ENCODE measurements around a stretch of chrX.

DNA sequence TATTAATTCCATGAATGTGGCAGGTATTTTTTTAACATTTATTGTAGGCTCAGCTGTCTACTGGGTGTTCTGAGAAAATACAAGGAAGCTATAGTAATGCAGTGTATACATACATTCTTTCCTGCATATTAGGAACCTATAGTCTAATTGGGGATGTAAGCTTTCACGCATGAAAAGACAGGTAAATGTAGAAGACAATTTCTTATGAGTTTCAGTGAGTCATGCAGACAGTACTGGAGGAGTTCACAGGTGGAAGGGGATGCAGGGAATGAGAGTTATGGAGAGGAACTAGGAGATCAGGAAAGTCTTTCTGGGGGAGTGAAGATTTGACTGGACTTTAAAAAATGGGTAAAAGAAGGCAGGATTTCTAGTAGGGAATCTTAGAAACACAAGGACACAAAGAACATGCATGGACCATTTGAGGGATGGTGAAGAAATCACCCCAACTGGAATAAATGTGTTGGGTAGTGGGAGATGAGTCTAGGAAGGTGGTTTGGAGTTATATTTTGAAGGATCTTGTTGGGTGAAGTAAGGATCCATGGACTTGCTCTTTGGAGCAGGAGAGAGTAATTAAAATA lies 94.1 kb downstream of the HEPH start:
- RAMPAGE, long total RNA: no peak
- RRBS: no CpG with 5 or more reads among the region's 1 CpG

DNA sequence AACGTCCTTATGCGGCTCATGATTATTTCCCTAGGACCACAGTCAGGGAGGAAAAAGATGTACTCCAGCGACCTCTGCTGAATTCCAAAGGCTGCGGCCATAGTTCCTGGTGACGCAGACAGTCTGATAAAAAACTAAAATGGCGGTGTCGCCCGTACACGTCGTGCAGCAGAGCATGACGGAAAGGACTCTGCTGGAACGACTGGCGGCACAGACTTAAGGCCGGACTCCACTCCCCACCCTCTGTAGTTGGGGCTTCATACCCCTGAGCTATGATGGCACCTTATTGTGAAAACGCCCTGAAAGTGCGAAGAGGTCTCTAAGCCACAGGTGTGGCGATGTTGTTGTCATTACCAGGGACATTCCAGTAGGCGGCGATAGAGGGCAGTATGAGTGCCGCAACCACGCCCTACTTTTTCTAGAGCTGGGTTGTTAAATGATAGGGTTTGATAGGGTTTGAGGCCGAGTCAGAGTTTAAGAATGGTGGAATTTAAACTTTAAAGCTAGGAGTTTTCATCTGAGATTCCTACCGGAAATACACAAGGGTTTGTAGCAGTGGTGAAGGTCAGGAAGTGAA lies 90.0 kb upstream of the EDA2R start:
- RAMPAGE, long total RNA: no peak
- RRBS: no CpG with 5 or more reads among the region's 23 CpGs

DNA sequence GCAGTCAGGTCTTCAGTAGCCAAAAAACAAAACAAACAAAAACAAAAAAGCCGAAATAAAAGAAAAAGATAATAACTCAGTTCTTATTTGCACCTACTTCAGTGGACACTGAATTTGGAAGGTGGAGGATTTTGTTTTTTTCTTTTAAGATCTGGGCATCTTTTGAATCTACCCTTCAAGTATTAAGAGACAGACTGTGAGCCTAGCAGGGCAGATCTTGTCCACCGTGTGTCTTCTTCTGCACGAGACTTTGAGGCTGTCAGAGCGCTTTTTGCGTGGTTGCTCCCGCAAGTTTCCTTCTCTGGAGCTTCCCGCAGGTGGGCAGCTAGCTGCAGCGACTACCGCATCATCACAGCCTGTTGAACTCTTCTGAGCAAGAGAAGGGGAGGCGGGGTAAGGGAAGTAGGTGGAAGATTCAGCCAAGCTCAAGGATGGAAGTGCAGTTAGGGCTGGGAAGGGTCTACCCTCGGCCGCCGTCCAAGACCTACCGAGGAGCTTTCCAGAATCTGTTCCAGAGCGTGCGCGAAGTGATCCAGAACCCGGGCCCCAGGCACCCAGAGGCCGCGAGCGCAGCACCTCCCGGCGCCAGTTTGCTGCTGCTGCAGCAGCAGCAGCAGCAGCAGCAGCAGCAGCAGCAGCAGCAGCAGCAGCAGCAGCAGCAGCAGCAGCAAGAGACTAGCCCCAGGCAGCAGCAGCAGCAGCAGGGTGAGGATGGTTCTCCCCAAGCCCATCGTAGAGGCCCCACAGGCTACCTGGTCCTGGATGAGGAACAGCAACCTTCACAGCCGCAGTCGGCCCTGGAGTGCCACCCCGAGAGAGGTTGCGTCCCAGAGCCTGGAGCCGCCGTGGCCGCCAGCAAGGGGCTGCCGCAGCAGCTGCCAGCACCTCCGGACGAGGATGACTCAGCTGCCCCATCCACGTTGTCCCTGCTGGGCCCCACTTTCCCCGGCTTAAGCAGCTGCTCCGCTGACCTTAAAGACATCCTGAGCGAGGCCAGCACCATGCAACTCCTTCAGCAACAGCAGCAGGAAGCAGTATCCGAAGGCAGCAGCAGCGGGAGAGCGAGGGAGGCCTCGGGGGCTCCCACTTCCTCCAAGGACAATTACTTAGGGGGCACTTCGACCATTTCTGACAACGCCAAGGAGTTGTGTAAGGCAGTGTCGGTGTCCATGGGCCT lies 1.3 kb downstream of the AR start:
- RAMPAGE, long total RNA: no peak
- RRBS: 3% methylated on average over 9 of the region's 45 CpGs

DNA sequence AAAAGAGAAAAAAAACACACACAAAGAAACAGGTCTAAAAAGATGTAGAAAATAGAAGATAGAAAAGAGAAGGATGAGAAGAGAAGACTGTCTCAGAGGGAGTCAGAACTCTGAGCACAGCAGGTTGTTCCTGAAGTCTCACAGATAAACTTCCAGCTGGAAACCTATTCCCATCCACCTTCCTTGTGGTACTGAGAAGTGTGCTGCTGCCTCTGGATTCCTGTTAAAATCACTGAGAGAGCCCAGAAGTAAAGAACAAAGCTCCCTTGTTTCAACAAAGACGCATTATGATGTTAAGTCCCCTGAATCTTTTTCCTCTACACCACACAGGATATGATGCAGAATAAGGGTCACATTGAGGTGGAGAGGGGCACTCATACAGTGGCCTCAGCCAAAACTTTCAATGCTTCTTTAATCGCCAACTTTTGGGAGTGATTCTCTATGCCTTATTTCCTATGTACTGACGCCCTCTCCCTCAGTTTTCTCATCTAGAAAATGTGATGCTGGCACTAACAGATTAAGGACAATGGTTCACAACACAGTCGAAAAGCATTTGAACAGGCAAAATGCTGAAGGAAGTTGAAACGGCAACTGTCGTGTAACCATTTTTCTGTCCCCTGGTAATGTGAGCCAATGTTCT lies 320.9 kb downstream of the OPHN1 start:
- RAMPAGE, long total RNA: no peak
- RRBS: no CpG with 5 or more reads among the region's 6 CpGs

DNA sequence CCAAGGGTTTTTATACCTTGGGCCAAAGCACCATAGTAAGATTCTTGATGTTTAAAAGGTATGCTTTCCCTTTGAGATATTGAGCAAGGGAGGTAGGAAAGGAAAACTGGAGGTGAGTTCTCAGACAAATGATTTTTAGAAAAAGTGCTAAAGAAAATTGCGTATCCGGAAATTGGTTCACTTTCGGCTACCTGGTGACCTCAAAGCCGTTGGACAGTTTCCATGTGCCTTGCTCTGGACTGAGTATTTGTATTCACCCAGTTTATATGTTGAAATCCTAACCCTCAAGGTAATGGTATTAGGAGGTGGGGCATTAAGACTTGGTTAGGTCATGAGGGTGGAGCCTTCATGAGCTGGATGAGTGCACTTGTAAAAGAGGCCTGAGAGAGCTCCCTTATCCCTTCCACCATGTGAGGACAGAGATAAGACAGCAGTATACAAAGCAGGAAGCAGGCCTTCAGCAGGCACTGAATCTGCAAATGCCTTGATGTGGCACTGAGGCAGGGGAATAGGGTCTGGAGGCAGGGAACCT lies 5.2 kb upstream of the OPHN1 start:
- RAMPAGE, long total RNA: no peak
- RRBS: no CpG with 5 or more reads among the region's 4 CpGs

DNA sequence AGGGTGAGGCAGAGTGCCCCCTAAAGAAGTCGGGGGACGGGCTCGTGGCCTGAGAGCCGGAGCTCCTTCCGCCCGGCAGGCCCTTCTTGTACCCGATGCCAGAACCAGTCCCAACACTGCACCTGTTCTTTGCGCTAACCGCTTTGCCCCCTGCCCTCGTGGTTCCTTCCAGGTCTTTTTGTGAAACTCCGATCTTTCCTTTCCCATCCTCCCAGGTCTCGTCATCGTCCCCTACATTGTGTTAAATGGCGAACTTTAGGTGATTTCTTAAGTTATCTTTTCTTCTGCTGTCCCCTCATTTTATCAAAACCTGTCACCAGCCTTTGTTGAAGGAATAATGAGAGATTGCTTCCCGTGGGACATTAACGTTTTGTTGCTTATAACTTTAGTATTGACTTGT lies 304 bp downstream of the YIPF6 start:
- RAMPAGE, long total RNA: no peak
- RRBS: 5% methylated on average over 4 of the region's 16 CpGs

DNA sequence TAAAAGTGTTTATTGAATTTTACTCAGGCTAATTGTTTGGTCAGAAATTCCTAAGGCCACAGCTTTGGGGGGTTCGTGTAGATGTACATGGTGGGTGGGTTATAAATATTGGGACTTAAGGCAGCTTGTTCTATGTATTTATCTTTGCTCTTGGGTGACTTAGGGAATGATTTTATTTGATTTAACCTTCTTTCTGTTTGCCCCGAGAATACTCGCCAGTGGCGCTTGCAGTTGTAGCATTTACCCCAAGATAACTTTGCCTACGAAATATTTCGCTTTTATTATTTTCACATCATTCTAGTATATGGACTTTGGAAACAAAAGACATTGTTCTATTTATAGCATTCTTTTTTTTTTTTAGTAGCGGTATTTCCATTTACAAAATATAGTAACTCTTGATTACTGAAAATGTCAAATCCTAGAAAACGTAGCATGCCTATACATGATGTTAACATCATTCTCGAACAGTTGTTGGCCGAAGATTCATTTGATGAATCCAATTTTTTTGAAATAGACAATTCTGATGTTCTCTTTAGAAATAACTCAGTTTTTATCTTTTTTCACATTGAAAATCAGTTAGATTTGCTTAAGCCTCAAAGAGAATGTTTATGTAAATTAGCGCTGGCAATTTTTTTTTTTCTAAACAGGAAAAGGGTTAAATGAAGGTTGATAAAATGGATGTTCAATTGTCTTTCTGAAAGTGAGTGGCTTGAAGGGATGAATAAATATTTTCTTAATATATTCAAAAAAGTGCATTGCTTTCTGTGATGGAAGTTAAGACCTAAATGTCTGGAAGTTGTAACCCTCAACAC lies 35.3 kb downstream of the YIPF6 start:
- RAMPAGE, long total RNA: no peak
- RRBS: no CpG with 5 or more reads among the region's 11 CpGs

DNA sequence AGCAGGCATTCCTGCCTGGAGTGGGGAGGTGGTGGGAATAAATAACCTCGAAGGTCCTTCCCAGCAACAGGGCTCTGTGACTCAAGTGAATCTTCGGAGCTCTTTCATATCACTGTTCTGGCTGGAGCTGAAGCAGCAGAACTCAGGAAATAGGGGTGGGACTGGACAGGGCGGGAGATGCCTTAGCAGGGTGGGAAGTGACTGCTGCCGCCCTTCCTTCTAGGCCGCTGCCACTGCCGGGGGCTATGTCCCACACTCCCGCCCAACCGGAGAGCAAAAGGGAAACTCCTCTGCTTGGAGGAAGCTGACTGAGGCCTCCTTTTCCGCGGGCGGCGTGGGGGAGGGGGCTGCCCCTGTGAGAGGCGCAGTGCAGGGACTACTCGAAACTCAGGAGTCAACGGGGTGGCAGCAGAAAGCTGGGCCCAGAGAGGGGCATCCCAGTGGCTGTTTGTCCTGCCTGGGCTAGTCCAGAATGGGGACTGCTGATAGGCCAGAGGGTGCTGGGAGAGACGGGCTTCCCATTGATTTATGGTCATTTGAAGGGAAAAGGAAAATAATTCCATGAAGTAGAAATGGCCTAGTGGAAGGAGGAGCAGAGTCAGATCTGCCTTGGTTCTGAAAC lies 36.9 kb downstream of the STARD8 start:
- RAMPAGE, long total RNA: no peak
- RRBS: no CpG with 5 or more reads among the region's 16 CpGs

- RAMPAGE, long total RNA: no peak
- RRBS: 5% methylated on average over 16 of the region's 30 CpGs
Measured at GRCh38 chrX:68686479-68687196, 39.2 kb downstream of the STARD8 start.

DNA sequence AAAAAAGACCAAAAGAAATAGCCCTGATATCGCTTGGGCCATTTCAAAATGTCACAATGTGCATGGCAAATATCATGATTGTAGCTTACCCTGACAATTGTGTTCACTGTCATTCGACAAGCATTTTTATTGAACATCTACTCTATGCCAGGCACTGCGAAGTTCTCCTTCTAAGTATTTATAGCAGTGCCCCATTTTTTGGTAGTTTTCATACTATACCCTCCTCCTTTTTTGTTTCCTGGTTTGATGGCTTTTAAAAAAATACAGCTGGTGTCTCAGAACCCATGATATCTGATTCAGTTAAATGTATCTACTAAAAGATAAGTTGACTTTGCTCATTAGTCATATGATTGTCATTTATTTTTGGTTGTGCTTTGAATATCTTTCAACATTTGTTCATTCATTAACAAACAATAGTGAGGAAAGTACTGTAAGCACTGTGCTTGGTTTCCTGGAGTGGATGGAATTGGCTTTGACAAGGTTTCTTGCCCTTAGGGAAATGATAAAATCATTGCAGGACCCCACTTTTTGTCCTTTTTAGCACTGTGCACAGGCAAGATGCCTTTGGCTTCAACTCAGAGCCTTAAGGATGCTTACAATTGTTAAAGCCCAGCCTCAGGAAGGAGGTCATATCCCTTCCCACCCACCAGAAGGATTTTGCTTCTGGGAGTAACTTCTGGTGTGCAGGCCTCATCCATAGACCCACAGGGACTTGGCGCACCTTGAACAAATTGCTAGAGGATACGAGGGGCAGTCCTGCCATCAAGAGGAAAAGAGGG lies 44.2 kb downstream of the STARD8 start:
- RAMPAGE, long total RNA: no peak
- RRBS: no CpG with 5 or more reads among the region's 5 CpGs

DNA sequence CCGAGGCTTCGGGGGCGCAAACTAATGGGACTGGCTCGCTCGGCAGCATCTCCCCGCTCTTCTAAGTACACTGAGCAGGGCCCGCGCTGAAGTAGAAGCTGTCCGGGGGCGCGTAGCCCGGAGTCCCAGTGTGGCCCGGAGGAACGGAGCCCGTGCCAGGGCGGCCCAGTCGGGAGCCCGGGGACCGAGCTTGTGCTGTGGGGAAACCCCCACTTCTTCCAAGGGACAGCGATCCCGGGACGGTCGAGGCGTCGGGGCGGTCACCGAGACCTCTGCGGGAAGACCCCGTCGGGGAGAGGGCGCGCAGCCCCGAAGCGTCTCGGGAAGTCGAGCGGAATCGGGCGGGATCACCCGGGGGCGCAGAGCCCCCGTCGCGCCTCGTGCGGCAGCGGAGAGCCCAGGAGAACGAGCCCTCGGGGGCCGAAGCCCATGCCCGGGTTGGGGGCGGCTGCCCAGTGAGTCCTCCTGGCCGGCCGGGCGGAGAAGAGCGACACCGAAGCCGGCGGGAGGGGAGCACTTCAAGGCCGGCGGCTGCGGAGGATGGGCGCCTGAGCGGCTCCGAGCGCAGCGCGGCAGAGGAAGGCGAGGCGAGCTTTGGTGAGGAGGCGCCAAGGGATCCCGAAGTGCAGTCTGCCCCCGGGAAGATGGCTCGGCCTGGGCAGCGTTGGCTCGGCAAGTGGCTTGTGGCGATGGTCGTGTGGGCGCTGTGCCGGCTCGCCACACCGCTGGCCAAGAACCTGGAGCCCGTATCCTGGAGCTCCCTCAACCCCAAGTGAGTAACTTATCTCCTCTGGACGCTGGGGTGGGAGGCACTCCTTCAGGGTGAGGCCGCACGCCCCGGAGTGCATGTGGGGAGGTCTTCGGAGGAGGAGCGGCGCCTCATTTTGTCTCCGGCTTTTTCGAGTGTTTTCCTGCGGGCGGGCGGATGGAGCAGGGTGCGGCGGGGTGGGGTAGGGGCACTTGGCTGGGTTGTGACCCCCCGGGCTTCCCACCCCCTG lies 611 bp downstream of the EFNB1 start:
- RAMPAGE, long total RNA: no peak
- RRBS: 1% methylated on average over 42 of the region's 98 CpGs

DNA sequence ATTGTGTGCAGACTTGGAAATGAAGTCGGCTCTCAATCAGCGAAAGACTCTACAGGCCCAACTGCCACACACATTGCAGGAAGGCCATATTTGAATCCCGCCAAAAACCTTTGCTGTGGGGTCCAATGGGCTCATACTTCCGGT lies 272 bp upstream of the OTUD6A start:
- RAMPAGE, long total RNA: no peak
- RRBS: no CpG with 5 or more reads among the region's 4 CpGs

DNA sequence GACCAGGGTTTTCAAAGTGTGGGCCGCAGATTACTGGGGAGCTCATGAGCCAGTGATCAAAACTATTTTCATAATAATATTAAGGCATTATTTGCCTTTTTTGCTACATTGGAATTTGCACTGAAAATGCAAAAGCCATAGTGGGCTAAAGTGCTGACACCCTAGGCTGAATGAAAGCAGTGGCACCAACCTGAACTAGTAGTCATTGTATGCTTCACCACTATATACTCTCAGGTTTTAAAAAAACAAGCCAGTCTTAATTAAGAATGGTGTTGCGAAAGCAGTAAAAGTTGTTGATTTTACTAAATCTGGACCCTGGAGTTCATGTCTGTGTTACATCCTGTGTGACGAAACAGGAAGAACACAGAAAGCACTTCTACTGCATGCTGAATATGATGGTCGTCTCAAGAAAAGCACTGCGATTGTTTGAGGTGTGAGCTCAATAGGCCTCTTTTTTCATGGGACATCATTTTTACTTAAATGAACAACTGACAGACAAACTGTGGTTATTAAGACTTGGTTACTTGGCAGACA lies 24.3 kb upstream of the GDPD2 start:
- RAMPAGE, long total RNA: no peak
- RRBS: no CpG with 5 or more reads among the region's 5 CpGs

GRCh38 chrX:71020146-71020711 lies 47.9 kb downstream of the SNX12 start:
- RAMPAGE, long total RNA: no peak
- RRBS: no CpG with 5 or more reads among the region's 2 CpGs

- RAMPAGE, long total RNA: no peak
- RRBS: no CpG with 5 or more reads among the region's 5 CpGs
Measured at GRCh38 chrX:71110462-71111008, 842 bp downstream of the IL2RG start.

GRCh38 chrX:71182431-71182941 lies 37.8 kb downstream of the NLGN3 start:
- RAMPAGE, long total RNA: no peak
- RRBS: 6% methylated on average over 4 of the region's 14 CpGs

DNA sequence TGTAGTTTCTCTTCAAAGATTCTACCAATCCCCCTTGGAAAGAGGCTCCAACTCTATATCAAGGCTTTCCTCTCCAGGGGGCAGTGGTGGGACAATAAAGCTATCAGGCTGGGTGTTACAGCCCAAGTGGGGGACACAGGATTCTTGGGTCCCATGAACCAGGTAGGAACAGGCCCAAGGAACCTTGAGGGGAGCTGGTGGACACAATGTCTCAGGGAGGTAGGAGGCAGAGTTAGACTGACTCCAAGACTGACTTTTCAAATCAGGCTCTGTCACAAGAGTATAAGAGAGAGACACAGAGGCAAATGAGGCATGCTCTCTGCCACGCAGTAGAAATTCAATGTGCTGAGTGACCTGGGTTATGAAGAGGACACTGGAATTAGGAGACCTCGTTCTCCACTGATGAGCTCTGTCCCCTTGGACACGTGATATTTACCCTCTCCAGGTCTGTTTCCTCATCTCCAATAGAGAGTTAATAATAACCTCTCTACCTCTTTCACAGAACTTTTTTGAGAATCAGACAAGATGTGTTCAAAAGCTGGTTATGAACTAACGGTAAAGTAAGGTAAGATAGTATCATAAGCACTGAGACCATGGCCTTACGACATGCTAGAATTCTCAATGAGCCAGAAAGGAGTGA lies 4.6 kb downstream of the GJB1 start:
- RAMPAGE, long total RNA: no peak
- RRBS: no CpG with 5 or more reads among the region's 5 CpGs

GRCh38 chrX:71393935-71394256 lies 27.7 kb downstream of the TAF1 start:
- RAMPAGE, long total RNA: no peak
- RRBS: no CpG with 5 or more reads among the region's 4 CpGs

- RAMPAGE, long total RNA: no peak
- RRBS: 2% methylated on average over 11 of the region's 89 CpGs
Measured at GRCh38 chrX:71491965-71493138, 40.6 kb upstream of the OGT start.

DNA sequence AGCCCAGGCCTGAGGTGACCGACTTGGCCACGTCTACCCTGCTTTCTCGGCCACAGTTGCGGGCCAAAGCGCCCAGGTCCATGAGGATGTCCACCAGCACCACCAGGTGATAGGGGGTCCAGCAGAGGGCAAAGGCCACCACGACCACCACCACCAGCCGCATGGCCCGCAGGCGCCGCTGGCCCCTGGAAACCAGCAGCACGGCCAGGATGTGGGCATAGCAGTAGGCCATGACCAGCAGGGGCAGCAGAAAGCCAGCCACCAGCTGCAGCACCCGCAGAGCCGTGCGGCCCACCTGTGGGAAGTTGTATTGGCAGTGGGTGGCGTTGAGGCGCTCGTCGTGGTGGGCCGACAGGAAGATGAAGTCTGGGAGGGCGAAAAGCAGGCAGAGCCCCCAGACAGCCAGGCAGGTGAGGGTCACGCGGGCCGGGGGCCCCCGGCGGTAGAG lies 1.7 kb downstream of the CXCR3 start:
- RAMPAGE, long total RNA: no peak
- RRBS: no CpG with 5 or more reads among the region's 25 CpGs

Measured in epithelial cell of proximal tubule (primary cell).